ENCODE measurements around the genes RAP2B, GPR149 and C3orf33.

DNA sequence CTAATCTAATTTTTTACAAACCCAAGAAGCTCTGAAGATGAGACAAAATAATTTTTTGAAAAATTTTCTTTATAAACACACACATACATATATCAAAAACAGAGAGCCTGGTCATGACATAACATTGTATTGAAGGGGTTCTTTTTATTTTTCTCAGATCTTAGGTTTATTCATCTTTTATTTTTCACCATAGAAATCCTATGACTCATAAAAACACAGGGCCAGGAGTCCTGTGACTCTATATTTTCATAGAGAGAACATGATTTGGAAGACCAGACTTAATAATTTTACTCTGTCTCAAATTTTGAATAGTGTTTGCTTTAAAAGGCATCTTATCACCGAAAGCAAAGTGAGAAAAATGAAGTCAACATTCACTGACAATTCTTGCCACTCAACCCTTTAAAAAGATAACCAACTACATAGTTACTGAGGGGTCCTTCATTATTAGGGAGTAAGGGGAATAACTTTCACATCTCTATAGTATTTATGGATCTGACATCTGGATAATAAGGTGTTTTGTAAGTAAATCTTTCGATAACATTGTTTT is 57.8 kb downstream of the SUCNR1 start:
- RRBS = no CpG with 5 or more reads among the region's 2 CpGs

- RRBS = no CpG with 5 or more reads among the region's 11 CpGs
These were observed 30.7 kb downstream of the MBNL1 start for GRCh38 chr3:152299163-152300001.

- RRBS = no CpG with 5 or more reads among the region's 2 CpGs
These were observed 33.1 kb downstream of the MBNL1 start for GRCh38 chr3:152301770-152302329.

GRCh38 chr3:152356978-152358092 is 88.6 kb downstream of the MBNL1 start:
- RRBS = no CpG with 5 or more reads among the region's 10 CpGs

GRCh38 chr3:152412677-152413052 is 143.9 kb downstream of the MBNL1 start:
- RRBS = no CpG with 5 or more reads among the region's 3 CpGs

DNA sequence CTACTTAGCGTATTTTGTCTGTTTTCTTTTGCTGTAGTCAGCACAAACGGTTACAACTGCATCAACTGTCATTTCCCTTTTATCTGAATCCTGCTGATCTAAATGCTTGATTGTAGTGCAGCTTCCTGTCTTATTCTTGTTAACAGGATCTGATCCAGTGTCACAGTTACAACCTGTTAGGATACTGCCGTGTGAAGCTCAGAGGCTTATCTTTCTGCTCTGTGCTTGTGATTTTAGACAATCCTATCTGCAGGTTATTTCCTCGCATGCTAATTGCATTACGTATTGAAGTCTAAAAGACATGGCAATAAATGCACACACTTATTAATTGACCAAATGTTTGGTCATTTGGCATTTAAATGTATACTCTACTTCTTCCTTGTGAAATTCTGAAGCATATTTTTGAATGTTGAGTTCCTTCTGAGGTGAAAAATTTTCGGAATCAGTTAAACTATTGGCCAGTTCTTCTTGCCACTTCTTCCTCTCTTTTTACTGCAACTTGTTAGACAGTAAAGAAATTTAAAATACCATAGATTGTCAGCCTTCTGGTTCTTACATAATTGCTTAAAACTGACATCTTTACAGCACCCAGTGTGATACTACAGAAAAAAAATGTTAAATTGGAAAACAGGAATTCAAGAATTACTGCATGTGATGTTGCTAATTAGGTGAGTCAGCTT is 168.2 kb downstream of the MBNL1 start:
- RRBS = no CpG with 5 or more reads among the region's 6 CpGs

DNA sequence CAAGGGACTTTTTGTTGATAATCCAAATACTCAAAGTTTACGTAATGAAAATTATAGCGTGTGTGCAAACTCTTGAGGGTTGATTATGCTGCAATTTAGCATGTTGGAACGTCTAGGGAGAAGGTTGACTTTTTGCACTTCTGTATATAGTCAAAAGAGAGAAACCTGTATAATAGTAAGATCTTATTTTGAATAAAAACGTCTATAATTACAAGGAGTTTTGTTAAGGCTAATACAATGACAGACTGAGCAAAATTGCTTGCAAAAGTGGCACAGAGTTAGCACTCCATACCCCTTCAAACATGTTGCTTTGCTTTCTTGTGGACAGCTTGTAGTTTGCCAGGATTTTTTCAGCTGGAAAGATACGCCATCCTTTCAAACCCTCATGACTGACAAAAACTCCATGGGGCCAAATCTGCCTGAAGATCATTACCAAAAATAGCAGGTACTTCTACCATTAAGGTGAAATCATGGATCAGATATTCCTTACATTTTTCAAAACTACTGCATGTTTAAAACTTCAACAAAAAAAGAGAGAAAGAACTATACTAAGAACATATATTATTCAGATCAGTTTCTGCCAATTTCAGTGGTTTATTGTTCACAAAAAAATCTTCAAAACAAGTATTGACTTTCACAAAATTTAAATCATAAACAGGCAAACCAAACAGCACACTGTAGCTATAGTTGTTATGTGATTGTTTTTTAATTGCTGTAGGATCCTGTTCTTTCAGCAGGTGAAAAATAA is 196.1 kb downstream of the MBNL1 start:
- RRBS = no CpG with 5 or more reads among the region's 5 CpGs

DNA sequence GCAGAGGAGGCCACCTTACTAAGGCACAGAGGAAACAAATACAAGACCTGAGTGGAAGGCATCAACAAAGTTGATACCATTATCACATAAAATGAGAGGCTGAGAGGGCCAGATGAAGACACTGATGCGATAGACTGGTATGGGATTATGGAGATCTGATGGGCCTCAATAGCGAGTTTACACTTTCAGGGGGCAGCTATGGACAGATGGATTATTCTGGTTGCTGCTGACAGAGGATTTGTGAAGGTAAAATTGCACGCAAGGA is 203.8 kb downstream of the MBNL1 start:
- RRBS = no CpG with 5 or more reads among the region's 3 CpGs

- RRBS = no CpG with 5 or more reads among the region's 4 CpGs
These were observed 184.7 kb upstream of the P2RY1 start for GRCh38 chr3:152650223-152650645.

- RRBS = 1% methylated on average over 45 of the region's 111 CpGs
These were observed at the start of gene RAP2B for GRCh38 chr3:153162134-153163064. Gene RAP2B, plus strand, starts transcription at chr3:153162226.

- RRBS = no CpG with 5 or more reads among the region's 4 CpGs
These were observed 92.4 kb downstream of the ARHGEF26 start for GRCh38 chr3:154213435-154214214.

GRCh38 chr3:154429968-154430309 is at the start of gene GPR149:
Gene GPR149, minus strand, starts transcription at chr3:154430190.
- RRBS = no CpG with 5 or more reads among the region's 5 CpGs

GRCh38 chr3:155078578-155079407 is 1.3 kb upstream of the MME start:
- RRBS = no CpG with 5 or more reads among the region's 18 CpGs

DNA sequence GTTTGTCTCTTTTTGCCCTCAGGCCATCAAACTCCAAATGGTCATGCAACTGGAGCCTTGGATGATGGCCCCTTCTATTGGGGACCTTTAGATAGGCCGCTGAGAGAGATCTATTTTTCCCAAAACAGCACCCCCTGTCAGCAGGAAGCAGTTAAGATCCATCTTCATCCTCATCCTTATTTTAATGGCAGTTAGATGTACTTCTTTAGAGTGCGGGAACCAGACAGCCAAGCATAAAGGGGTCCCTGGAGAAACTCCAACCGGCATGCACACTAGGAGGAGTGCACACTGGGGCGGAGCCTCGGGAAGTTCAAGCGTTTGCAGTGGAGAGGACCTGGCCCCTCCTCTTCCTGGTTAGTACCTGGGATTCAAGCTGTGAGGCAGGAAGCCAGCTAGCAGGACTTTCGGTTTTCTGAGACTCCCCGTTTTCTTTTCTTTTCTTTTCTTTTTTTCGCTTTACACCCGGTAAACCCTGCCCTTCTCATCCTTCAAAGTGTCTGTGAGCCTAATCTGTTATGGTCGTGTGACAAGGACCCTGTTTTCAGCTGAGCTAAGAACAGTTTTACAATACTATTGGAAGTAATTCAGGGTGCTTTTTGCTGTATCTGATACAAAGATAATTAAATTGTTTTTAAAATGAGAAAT is 32.0 kb upstream of the STRIT1 start:
- RRBS = no CpG with 5 or more reads among the region's 11 CpGs

GRCh38 chr3:155571975-155572374 is 172.9 kb downstream of the PLCH1 start:
- RRBS = no CpG with 5 or more reads among the region's 1 CpG

DNA sequence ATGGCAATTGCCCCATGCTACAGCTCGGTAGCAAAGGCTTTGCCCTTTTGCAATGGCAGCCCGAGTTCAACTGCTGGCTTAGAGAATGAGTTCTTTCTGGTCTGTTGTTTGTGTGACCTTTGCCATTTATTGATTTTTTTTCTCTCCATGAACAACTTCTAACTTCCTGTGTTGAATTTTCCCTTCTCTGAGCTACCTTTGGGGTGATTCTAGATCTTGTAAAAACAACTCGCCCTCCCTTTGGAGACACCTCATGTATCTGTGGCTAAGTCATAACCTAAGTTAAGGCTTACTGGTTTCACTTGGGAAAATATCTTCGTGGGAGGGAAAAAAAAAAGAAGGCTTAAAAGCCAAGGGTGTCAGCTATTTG is 139.2 kb downstream of the PLCH1 start:
- RRBS = no CpG with 5 or more reads among the region's 4 CpGs

DNA sequence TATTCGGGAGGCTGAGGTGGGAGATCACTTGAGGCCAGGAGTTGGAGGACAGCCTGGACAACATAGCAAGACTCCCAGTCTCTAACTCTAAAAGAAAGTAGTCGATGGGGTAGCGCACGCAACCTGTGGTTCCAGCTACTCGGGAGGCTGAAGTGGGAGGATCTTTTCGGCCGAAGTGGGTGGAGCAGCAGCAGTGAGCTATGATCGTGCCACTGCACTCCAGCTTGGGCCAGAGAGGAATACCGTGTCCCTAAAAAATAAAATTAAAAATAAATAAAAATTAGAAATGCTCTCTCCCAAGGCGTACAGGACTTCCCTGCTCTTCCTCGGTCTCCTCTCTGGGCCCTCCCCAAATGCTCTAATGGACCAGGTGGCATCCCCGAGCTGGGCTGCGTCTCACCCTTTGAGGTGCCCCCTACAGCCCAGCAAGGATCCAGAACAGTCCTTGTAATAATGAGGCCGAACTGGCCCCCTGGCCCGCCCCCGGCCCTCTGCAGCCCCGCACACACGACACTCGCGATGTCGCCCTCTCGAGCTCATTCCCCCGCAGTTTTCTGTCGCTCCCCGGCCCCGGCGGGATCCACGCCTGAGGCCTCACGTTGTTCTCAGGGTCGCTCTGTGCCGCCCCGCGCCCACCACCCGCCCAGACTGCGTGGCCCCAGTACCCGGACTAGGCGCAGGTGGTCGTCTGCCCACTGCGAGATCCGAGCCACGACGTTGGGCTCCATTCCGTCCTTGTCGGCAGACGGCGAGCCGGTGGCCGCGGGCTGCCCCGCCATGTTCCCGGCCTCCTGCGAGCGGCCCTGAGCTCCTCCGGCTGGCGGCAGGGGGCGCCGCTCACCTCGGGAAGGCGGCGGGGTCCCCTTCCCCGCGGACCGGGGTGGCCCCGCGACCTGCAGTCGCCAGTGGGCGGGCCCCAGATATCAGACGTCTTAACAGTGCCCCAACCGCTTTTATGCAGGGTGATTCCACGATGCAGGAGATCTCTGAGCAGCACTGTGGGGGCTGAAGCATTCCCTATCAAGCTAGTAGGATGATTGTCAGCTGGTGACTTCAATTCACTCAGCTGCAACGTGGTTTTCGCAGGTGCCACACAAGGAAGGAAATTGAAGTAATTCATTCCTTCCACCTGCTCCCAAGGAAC is at the start of gene C3orf33:
TSS of gene C3orf33 (minus strand) at position 805 of the 1,144 bp plus-strand sequence.
- RRBS = 1% methylated on average over 34 of the region's 72 CpGs

DNA sequence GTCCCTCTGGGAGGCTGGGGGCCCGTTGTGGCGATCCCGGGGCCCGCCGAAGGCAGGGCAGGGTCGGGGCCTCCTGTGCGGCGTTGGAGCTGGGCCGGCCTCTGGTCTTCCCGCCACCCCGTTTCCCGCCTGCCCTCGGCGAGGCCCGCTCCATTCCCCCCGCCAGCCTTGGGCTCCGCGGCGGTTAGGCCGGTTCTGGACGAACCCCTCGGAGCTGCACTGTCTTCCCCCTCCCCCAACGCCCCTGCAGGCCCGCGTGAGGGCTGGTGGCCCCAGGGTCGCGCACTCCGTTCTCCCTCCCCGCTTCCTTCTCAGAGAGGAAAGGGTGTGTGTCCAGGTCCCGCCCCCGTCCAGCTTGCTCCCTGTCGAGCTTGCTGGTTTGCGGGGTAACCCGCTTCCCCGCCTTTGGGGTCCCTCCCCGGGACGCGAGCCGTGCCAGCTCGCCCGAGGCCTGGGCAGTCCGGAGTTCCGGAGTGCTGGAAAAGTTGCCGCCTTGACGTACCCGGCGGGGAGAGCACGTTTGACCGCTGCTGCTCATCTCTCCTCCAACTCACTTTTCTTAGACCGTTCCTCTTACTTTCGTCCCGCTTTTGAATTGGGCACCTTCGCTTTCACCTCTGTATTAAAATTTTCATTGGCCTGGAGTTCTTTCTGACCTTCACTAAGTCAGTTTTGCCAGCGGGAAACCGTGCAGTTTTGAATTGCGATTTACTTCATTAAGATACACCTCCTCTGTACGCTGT is 1.0 kb downstream of the GMPS start:
- RRBS = 1% methylated on average over 22 of the region's 57 CpGs

GRCh38 chr3:155987125-155987483 is 116.7 kb downstream of the GMPS start:
- RRBS = no CpG with 5 or more reads among the region's 8 CpGs

DNA sequence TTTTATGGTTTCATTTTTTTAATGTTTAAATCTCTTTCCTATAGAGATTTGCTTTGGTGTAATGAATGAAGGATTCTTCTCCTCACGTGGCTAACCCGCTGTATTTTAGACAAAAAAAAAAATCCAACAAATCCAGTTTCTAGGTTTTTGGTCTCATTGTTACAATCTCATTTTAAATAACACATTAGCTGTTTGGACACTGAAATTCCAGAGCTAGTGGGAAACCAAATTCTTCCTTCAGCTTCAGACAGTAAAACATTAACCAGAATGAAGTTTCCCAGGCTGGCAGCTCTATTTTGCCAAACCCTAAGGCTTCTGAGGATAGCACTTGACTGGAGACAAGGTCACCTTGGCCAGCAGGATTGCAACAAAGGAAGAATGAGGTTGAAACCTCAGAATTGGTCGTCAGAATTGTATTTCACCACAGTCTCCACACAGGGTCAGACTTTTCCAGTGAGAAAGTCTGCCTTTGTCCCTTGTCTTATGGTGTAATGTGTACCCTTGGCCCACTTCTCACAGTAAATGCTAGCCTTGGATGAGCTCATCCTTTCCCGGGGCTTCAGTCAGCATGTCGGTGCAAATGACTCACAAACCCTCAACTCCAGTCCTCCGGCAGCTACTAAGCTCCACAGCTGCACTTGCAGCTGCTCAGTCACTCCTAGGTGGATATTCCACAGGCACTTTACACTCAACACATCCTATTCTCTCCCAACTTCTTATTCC is 19.9 kb downstream of the SSR3 start:
- RRBS = 13% methylated on average over 3 of the region's 6 CpGs